ENCODE measurements around a stretch of chr7.

DNA sequence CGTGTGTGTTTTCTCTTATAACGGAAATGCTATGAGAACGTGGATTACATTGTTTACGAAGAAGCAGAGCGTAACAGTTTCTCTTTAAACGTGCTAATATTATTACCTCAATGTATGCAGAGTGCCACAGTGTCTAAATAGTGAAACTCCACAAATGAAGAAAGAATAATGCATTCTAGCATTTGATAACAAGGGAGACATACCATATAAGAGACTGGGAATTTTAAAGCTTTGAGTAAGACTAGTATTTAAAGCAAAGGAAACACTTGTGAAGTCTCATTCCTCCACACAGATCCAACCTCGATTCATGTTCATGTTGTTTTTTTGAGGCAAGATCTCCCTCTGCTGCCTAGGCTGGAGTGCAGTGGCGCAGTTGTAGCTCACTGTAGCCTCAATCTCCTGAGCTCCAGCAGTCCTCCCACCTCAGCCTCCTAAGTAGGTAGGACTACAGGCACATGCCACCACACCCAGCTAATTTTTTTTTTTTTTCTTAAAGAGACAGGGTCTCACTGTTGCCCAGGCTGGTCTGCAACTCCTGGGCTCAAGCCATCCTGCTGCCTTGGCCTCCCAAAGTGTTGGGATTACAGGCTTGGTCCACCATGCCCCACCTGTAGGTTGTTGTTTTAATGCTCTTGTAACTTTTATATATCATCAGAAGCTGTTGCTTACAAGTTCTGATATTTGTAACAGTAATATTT, 1.7 kb downstream of the USP42 start:
- PRO-cap: no peak
- RRBS, 2 experiments: no CpG with 5 or more reads among the region's 8 CpGs

DNA sequence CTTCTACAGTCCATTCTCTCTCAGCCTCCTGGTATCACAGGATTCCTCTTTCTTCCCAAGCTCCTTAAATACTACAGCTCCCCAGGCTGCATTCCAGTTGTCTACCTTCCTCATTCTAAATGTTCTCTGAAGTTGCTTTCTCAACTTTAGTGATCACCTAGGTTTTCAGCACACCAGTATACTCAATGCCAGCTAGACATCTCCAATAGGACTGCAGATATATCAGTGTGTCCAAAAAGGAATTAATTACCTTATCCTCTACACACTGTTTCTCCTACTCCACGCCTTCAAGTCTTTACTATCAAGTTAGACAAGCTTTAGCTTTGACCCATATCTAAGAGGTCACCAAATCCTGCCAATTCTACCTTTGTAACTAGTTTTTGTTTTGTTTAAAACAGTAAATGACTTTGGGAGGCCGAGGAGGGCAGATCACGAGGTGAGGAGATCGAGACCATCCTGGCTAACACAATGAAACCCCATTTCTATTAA, 39.4 kb downstream of the CYTH3 start:
- PRO-cap: no peak
- RRBS, 2 experiments: no CpG with 5 or more reads among the region's 4 CpGs

GRCh38 chr7:6307768-6308113, 35.3 kb upstream of the CYTH3 start:
- PRO-cap: no peak
- RRBS, 2 experiments: no CpG with 5 or more reads among the region's 5 CpGs

DNA sequence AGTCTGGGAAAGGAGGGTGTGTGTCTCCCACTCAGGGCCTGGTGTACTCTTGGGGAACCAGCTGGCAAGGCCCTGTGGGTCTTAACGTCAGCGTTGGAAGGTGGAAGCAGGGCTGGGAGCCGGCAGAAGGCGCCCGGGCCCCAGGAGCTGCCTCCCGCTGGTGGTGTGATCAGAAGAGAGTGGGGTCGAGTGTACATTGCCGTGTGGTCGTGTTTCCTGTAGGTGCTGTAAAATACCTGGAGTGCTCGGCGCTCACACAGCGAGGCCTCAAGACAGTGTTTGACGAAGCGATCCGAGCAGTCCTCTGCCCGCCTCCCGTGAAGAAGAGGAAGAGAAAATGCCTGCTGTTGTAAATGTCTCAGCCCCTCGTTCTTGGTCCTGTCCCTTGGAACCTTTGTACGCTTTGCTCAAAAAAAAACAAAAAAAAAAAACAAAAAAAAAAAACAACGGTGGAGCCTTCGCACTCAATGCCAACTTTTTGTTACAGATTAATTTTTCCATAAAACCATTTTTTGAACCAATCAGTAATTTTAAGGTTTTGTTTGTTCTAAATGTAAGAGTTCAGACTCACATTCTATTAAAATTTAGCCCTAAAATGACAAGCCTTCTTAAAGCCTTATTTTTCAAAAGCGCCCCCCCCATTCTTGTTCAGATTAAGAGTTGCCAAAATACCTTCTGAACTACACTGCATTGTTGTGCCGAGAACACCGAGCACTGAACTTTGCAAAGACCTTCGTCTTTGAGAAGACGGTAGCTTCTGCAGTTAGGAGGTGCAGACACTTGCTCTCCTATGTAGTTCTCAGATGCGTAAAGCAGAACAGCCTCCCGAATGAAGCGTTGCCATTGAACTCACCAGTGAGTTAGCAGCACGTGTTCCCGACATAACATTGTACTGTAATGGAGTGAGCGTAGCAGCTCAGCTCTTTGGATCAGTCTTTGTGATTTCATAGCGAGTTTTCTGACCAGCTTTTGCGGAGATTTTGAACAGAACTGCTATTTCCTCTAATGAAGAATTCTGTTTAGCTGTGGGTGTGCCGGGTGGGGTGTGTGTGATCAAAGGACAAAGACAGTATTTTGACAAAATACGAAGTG, 28.1 kb downstream of the RAC1 start:
- PRO-cap: no peak
- RRBS, 2 experiments: no CpG with 5 or more reads among the region's 36 CpGs

DNA sequence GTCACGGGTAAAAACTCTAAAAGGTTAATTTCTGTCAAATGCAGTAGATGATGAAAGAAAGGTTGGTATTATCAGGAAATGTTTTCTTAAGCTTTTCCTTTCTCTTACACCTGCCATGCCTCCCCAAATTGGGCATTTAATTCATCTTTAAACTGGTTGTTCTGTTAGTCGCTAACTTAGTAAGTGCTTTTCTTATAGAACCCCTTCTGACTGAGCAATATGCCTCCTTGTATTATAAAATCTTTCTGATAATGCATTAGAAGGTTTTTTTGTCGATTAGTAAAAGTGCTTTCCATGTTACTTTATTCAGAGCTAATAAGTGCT, 28.9 kb downstream of the RAC1 start:
- PRO-cap: no peak
- RRBS, 2 experiments: no CpG with 5 or more reads among the region's 3 CpGs

- PRO-cap: no peak
- RRBS, 2 experiments: no CpG with 5 or more reads among the region's 19 CpGs
Measured at GRCh38 chr7:6412556-6413374, 35.0 kb downstream of the DAGLB start.

- PRO-cap: no peak
- RRBS, 2 experiments: no CpG with 5 or more reads among the region's 19 CpGs
Measured at GRCh38 chr7:6419167-6419843, 28.4 kb downstream of the DAGLB start.

GRCh38 chr7:6655651-6656448, 18.7 kb downstream of the ZNF316 start:
- PRO-cap: no peak
- RRBS, 2 experiments: no CpG with 5 or more reads among the region's 17 CpGs

- PRO-cap: no peak
- RRBS, 2 experiments: no CpG with 5 or more reads among the region's 10 CpGs
Measured at GRCh38 chr7:6690884-6691696, 15.7 kb downstream of the ZNF12 start.

GRCh38 chr7:6950246-6950593, 124.1 kb upstream of the CCZ1B start:
- PRO-cap: no peak
- RRBS, 2 experiments: no CpG with 5 or more reads among the region's 14 CpGs

DNA sequence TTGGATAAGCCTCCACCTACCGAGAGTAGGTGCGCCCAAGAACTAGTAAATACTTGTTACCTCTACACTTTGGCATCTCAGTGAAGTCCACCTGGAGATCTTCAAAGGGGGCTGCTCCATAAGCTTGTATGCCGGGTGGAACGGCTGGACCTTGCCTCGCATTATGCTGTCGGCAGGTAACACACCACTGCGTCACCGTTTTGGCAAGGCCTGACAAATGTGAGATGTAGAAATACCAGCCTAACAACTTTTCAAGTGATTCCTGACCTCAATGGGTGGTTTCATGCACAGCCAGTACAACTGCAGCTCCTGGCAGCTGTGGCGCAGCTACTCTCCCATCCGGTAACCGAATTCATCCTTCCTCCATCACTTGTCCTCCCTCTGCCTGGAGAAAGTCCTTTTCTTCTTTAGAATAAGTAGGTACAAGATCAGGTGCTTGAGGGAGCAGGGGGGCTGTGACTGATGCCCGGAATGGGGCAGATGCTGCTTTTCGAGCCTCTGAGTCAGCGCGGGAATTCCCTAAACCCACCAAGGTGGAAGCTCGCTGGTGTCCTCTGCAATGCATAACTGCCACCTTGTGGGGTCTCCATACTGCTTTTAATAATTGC, 127.8 kb upstream of the CCZ1B start:
- PRO-cap: no peak
- RRBS, 2 experiments: no CpG with 5 or more reads among the region's 16 CpGs

- PRO-cap: no peak
- RRBS, 2 experiments: no CpG with 5 or more reads among the region's 17 CpGs
Measured at GRCh38 chr7:6990831-6991686, 165.0 kb upstream of the CCZ1B start.

- PRO-cap: no peak
- RRBS, 2 experiments: no CpG with 5 or more reads among the region's 9 CpGs
Measured at GRCh38 chr7:7440363-7441059, 95.2 kb downstream of the COL28A1 start.

DNA sequence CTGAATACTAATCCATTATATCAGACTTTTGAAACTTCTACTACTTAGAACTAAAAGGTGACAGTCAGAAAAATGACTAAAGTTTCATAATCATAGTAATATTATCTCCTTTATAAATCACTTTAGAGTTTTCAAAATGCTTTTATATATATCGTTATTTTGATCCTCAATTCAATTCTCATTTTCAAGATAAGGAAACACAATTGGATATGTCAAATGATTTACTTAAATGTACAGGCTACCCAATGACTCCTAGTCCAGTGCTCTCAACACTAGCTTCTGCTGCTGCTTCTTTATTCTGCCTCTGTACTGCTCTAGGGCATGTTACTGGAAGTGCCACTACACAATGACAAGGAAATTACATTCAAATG, 23.1 kb downstream of the COL28A1 start:
- PRO-cap: no peak
- RRBS, 2 experiments: no CpG with 5 or more reads among the region's 1 CpG

- PRO-cap: no peak
- RRBS, 2 experiments: no CpG with 5 or more reads among the region's 4 CpGs
Measured at GRCh38 chr7:7567794-7568387, 1.2 kb downstream of the MIOS start.

GRCh38 chr7:7576870-7577835, 10.5 kb downstream of the MIOS start:
- PRO-cap: no peak
- RRBS, 2 experiments: no CpG with 5 or more reads among the region's 9 CpGs

GRCh38 chr7:7725555-7726334, 7.3 kb upstream of the RPA3 start:
- PRO-cap: no peak
- RRBS, 2 experiments: no CpG with 5 or more reads among the region's 4 CpGs

GRCh38 chr7:7726335-7727034, 8.1 kb upstream of the RPA3 start:
- PRO-cap: no peak
- RRBS, 2 experiments: no CpG with 5 or more reads among the region's 6 CpGs

- PRO-cap: no peak
- RRBS, 2 experiments: no CpG with 5 or more reads among the region's 6 CpGs
Measured at GRCh38 chr7:8638002-8638339, 204.6 kb downstream of the NXPH1 start.

GRCh38 chr7:10451057-10451300, 489.0 kb downstream of the NDUFA4 start:
- PRO-cap: no peak
- RRBS, 2 experiments: no CpG with 5 or more reads among the region's 3 CpGs